A172 (cell line): Measurements from ENCODE around the gene BMT2.

- RAMPAGE, long total RNA, result no peak
These were observed 1.7 kb downstream of the IFRD1 start for GRCh38 chr7:112451740-112452545.

- RAMPAGE, long total RNA, result no peak
These were observed 473 bp downstream of the TMEM168 start for GRCh38 chr7:112789612-112790228.

GRCh38 chr7:112938979-112939981 is at the start of gene BMT2:
BMT2 (minus strand) TSS chr7:112939875.
- RAMPAGE, long total RNA, result start-site peak on the minus strand at chr7:112939762-112939836, 106 and 247 reads in 2 replicates

GRCh38 chr7:112939982-112940725 is 479 bp upstream of the BMT2 start:
- RAMPAGE, long total RNA, result no peak

DNA sequence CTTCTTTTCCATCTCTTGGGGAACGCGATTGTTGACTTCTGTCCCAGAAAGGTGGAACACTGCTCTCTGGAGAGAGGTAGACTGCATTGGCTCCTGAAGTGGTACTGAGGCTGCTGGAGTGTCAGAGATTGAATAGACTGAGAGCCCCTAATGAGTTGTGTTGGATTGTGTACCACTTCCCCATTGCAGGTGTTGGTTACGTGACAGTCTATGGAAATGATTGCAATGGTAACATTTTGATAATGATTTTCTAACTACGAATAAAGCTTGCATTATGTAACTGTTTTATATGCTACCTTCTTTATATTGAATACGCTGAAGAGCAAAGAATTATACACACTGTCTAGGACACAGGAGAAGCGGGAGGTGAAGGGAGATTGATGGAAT is 1.0 kb upstream of the BMT2 start:
- RAMPAGE, long total RNA, result no peak

GRCh38 chr7:113118733-113119302 is 464 bp upstream of the SMIM30 start:
- RAMPAGE, long total RNA, result no peak

- RAMPAGE, long total RNA, result no peak
These were observed 325.7 kb downstream of the PPP1R3A start for GRCh38 chr7:113593033-113593488.

- RAMPAGE, long total RNA, result no peak
These were observed 325.1 kb downstream of the PPP1R3A start for GRCh38 chr7:113593489-113594376.

DNA sequence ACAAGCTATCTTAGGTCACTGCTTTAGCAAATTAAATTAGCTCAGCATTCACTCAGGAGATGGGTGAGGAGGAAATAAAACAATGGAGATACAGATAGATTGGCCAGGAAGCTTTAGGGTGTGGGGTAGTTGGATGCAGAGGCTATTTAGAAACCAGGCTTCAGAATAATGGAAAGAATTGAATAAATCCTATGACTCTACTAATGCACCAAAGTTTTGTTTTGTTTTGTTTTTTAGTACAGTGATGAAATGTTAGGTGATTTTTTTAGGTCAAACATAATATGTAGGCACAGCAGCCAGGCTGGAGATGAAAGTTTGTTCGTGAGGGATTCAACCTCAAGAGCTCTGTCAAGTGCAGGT is 66.2 kb downstream of the MDFIC start:
- RAMPAGE, long total RNA, result no peak

GRCh38 chr7:114996593-114997481 is 74.9 kb downstream of the MDFIC start:
- RAMPAGE, long total RNA, result no peak

GRCh38 chr7:116525400-116525803 is 566 bp downstream of the CAV1 start:
- RAMPAGE, long total RNA, result start-site peak on the plus strand at chr7:116525497-116525510, 38 and 116 reads in 2 replicates; start-site peak on the plus strand at chr7:116525681-116525775, 44 and 88 reads in 2 replicates

DNA sequence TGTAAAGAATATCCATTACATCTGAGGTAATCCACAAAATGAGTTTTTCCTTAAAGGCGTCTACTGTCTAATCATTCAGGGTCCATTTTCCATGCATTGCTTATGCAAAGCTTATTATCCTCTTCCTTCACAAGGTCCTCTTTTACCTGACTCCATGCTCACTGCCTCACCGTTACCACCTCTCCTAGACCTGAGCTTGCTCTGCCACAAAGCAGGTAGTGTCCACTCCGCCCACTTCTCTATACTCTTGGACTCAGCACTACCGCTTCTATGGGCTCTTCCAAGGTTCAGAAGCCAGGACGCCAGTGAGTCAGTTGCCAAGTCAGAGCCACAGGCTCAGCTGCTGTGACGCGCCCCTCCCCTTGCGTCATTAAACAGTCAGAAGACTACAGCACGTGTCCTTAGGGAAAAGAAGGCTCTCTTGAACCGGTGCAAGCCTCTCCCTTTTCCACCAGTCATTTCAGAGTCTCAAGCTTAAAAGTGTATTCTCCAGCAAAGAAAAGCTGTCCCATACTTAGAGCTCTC is 41.2 kb upstream of the MET start:
- RAMPAGE, long total RNA, result no peak

DNA sequence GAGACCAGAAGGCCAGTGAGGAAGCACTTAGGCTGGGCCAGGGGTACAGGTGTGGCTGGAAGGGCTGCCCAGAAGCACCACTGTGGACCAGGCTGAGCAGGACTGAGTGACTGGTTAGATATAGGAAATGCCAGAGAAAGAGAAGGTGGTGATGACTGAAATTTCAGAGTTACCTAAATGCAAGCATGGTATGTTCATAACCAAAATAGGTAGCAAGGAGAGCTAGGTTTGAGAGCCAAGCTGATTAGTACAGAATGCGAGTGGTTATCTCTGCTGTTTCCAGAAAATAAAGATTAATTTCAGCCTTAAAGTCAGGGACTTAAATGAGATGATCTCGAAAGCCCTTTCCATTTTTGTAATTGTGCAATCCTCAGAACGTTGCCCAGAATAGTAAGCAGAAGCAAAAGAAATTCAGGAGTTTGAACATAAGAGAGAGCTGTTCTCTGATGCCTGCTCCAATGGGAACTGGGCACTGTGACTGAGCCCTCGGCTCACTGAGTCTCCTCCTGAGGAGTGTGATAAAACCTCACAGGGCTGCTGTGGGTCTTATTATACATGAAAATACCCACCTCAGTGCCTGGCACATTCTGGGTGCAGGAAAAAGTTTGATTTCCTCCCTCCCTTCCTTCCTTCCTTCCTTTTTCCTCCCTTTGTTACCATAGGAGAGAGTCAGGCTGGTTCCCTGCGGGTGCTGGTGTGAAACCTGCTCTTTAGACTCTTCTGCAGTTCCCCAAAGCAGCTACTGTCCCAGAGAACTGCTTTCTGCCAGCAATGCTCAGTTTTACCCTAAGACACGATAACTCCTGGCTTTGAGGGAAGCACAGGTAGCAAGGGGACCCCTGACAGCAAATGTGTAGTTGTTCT is 55.1 kb downstream of the MET start:
- RAMPAGE, long total RNA, result no peak

DNA sequence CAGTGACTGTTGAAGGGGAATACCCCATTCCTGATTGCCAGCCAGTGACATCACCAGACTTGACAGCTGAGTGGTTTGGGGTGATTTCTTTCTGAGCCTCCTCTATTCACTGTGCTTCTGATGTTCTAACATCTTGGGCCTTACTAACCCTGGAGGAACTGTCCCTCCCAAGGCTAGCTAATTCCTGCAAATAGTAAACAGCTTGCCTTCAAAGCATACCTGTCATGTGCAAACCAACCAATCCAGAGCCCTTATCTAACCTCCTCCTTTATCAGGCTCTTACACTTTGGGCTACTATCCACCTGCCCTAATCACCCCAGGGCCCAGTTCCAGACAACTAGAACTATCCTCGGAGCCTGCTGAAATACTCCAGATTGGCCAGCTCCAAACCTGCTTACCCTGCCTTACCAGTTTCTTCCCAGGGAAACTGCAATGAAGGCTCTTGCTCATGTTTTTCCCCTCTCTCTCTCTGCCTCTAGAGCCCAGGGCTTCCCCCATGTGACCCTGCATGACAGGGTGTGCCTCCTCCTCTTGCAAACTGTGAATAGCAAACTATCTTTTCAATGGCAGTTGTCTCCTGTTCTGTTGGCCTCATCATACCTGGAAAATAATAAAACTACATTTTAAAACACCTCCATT is 81.5 kb upstream of the CAPZA2 start:
- RAMPAGE, long total RNA, result no peak

DNA sequence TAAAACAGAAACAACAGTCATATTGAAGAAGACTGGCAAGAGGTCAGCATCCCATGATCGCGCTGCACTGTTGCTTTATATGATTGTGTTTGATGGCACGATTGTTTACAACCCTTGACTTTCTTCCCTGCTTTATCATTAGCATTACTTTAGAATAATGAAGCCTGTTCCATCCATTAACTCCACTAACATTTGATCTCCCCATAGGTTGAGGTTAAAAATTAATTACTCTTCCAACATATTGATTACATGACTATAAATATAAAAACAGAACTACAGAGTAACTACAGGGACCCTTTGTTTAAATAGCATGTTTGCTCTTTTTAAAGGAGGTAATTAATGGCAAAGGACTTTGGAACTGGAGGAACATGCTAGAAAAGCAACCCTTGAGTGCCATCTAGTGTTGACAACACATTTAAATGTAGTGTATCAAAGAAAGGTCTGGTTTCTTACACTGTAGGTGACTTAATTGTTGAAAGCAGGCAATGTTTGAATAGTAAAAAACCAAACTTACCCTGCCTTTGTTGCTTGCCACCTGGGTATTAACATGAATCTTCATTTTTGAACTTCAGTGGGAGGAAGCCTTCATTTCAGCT is 52.8 kb upstream of the CAPZA2 start:
- RAMPAGE, long total RNA, result no peak

DNA sequence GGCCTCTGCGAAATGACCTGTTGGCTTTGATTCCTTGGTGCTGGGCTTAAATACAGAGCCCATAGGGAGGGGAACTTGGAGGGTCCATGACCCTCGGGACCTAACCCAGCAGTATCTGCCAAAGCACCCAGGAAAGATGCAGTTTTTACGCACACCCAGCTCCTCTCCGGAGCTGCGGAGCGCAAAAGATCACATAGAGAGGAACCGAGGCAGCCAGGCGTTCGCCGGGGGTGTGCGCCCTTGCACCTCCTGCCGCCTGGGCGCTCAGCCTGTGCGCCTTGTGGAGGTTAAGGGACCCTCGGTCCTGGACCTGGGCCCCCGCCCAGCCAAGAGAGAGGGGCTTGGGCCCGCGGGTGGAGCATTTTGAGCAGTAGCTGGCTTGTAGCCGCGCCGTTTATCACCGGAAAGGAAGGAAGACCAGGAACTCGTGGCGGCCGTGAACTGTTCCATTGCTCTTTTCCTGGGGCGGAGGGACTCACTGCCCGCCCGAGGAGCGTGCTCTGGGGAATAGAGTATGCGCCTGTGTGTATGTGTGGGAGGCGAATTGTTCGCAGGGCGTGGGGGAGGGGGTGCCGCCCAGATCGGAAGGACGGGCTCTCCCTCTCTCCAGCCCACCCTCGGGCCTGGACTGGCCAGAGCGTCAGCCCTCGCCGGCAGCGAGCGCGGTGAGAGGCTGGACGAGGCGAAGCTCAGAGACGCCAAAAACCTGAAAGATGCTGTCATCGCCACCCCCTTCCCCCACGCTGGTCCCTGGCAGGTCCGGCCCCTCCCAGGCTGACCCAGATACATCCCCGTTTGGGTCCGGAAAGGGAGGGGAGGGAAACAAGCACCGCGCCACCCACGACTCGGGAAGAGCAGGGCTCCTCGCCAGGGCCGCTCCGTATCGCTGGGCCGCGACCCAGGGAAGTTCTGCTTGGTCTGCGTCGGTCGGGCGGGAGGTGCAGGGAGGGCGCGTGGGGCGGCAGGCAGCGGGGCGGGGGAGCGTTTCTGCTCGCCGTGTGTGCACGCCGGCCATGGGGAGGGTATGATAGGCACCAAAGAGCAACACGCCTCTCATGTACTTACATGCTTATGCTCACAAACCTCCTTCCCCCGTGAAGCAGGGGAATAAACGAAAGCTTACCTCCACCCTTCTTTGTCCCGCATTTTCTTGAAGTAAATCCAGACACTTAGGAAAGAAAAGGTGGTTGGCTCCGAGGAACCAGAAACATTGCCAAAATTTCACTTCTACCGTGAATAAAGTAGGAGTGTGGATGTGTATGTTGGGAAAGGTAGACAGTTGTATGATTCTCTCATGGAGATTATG is 1.3 kb upstream of the WNT2 start:
- RAMPAGE, long total RNA, result no peak

DNA sequence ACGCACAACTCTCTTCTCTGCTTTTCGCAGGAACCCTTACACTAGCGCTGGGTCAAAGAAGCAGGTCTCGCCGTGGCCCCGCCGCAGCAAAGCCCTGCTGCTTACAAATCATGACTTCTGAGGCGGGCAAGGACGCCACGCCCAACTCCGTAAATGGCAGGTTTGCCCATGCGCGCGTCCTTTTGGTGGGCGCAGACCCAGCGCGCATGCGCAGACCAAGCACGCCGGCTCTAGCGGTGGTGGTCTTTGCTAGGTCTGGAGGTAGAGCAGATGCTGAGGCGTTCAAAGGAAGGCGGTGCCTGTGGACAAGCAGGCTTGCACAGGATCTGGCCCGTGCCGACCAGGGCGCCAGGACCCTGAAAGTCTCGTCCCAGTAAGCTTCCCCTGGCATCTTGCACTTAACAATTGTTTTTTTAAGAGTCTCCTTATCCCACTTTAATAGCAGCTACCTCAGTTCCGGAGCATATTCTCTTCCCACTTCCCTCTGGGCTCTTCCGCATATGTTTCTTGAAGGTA is 10.0 kb upstream of the ANKRD7 start:
- RAMPAGE, long total RNA, result start-site peak on the plus strand centred at position 223 of the sequence, 33 bp wide, 18 and 50 reads in 2 replicates

DNA sequence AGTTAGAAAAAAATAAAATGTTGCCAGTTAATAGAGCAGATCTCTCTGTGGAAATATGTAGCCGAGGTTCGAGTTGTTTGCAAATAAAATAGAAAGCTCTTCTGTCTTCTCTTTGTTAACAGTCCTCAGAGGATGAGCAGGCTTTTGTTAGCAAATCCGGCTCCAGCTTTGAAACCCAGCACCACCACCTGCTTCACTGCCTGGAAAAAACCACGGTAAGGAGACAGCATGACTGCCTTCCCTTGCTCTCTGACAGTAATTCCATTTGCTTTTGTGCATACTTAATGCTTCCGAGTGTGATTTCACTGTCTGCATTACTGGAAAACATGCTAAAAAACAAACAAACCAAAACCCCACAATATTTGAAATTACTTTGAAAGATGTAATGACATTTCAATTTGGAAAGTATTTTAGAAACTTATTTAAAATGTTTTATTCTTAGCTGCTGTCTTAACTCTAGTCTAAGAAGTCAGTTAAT is 115.5 kb downstream of the TSPAN12 start:
- RAMPAGE, long total RNA, result no peak

DNA sequence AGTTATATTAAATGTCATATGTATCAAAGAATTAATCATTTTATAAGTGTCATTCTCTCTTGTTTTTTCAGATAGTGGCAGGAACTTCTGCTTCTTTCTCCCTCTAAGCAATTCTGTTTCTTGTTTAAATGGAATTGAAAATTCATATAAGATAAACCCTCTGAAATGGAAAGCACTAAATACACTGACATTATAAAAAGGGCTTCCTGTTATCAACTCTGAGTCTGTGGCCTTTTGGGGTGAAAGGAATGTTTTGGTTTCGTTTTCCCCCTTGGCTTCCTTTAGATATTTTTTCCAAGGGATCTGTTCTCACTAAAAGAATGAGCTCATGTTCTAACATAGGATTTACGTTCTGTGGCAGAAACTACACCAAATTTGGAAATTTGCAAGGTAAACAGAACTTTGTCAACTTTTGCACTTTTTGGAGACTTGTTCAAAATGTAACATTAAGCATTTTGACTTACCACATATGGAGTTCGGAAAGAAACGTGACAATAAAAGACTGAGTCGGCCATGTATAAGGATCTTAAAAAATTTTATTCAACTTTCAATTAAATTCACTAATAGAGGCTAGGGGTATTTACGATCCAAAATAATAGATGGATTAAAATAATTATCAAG is 11.5 kb downstream of the CPED1 start:
- RAMPAGE, long total RNA, result no peak

DNA sequence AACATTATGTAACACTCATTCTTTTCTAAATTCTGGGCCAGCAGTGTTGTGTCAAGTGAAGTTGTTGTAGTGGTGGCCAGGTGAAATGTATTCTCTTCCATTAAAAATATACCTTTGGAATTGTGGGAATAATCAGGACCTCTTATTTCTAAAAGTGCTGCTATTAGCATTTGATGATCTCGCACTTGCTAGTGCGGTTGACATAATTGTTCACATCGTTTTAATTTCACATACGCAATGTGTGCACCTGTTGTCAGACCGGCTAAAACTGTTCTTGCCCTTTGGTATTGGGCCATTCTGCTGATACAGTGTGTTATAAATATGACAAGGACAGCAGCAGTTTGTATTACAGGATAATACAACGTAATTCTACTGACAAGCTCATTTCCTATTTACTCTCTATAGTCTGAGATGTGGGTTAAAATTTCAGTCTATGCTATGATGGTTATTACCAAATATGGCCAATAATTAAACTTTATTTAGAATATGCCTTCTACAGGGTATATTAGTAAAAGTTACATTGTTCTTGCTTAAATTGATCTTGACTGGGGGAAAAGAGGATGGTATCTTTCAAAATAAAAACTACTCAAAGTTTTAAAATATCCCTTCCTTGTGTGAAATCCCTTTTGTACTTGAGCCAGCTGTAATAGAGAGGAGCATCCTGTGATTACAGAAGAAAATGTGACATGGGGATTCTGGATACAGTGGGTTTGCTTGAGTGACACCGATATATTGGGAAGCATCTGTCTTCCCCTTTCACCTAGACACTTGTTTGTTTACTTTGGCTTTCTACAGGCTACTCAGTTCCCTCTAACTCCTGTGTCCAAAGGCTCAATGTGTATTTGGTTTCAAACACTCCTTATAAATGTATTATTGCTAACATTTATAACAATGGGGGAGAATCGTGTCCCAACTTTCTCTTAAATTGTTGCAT is 24.1 kb downstream of the CPED1 start:
- RAMPAGE, long total RNA, result no peak